Right common carotid artery plus branches (tissue), 1 donor: ENCODE measurements around the genes BMP10 and GKN2.

DNA sequence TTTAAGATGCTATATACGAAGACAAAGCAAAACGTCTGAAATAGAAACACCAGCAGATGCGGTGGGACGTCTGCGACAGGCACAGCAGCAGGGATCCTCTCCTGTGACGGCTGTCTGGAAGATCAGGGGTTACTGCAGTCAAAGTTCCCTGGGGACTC lies 2.3 kb downstream of the SPRED2 start:
- PRO-cap: no peak

- PRO-cap: no peak
Measured at GRCh38 chr2:65438420-65438947, 6.1 kb upstream of the SPRED2 start.

DNA sequence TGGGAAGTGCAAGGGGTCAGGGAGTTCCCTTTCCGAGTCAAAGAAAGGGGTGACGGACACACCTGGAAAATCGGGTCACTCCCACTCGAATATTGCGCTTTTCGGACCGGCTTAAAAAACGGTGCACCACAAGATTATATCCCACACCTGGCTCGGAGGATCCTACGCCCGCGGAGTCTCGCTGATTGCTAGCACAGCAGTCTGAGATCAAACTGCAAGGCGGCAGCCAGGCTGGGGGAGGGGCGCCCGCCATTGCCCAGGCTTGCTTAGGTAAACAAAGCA lies 43.7 kb upstream of the MEIS1 start:
- PRO-cap: no peak

- PRO-cap: no peak
Measured at GRCh38 chr2:66494646-66495151, 59.8 kb downstream of the MEIS1 start.

DNA sequence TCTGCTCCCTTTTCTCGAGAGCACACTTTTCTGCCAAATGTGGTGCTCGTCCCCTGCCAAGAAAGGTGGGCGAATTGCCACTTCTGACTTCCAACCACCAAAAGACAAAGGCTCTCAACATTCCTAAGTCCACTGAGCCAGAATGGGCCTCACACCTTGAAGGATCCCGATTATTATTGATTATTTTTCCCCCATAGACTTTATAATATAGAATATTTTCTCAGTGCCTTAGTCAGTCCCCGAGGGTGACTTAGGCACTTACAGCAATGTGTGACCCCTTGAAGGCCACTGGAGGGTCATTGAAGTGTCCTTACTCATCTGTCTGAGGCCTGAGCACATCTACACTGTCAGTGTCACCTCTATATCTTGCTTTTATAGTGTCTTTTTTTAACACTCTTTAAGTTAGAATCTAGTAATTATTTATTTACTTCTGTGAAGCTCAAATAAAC lies 98.2 kb downstream of the MEIS1 start:
- PRO-cap: no peak

DNA sequence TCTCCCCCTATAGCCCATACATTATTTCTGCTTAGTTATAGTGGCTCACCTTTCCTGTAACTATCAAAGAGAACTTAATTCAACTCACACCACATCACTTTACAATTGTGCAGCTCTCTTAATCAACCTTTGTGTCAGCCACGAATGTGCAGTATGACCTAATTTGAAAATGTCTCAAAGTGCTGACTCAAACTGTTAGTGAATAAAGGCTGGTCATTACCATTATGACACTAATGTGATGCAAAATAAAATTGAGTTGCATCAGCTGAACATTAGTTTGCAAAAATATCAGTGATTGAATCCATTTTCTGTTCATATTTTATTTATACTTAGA lies 251.8 kb downstream of the MEIS1 start:
- PRO-cap: unidirectional peak, minus-strand start at position 136 of the sequence

- PRO-cap: unidirectional peak, plus-strand start at chr2:67213410
Measured at GRCh38 chr2:67213215-67213865, 183.8 kb upstream of the ETAA1 start.

DNA sequence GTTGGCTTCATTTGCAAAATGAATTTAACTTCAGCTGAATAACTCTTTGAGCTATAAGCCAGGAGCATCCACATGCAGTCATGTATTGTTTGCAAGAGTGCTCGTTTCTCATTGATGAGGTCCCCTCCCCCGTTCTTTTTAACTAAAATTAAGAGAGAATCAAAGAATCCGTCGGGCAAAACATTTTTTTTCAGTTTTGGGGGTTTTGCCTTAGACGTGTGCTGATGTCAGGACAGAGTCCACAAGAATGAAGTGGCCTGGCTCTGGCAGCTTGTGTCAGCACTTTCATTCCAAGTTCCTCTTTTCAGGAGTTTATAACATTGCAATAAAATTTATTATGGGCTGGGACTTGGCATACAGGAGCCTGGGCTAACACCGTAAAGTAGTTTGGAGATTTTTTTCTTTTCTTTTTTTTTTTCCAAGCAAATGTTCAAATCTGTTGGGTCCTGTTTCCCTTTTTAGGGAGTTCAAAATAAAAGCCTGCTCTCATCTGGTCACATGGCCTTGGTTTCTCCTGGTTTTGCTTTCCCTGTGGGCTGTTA lies 80.2 kb downstream of the ETAA1 start:
- PRO-cap: no peak

DNA sequence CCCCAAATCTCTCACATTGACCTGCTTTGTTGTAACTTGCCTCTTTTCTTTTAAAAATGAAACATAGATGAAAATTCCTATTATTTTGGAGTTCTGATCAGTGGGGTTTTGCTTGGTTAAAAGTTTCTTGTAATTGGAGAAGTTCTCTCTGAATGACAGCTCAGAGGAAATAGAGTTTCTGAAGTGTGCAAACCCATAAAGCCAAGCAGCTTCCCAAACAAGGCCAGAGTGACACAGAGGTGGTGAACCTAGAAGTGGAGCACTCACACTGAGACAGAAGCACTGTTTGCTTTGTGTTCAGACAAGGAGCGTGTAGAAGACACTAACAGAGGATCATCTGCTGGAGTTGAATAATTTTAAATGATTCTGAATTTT lies 49.2 kb downstream of the FBXO48 start:
- PRO-cap: no peak

DNA sequence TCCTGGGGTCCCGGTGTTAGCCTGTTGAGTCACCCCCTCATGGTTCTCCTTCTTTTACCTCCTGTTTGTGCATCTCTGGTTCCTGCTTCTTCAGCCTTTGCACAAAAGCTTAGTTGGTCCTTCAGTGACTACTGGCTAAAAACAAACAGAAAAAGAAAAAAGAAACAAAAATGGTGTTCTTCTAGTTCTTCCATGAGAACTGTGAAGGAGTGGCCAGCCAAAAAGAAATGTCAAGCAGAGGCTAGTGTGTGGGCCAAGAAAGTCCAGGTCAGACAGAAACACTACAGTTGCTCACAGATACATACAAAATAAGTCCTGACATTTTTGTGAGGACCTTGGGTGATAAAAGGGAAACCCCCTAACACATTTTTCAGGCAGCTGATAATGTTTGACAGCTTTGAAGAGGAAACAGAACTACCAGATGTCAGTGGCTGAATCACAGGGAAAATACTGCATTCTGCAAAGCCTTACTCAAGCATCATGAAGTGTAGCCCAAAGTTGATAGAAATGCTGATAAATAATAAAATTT lies 28.0 kb downstream of the ARHGAP25 start:
- PRO-cap: no peak

DNA sequence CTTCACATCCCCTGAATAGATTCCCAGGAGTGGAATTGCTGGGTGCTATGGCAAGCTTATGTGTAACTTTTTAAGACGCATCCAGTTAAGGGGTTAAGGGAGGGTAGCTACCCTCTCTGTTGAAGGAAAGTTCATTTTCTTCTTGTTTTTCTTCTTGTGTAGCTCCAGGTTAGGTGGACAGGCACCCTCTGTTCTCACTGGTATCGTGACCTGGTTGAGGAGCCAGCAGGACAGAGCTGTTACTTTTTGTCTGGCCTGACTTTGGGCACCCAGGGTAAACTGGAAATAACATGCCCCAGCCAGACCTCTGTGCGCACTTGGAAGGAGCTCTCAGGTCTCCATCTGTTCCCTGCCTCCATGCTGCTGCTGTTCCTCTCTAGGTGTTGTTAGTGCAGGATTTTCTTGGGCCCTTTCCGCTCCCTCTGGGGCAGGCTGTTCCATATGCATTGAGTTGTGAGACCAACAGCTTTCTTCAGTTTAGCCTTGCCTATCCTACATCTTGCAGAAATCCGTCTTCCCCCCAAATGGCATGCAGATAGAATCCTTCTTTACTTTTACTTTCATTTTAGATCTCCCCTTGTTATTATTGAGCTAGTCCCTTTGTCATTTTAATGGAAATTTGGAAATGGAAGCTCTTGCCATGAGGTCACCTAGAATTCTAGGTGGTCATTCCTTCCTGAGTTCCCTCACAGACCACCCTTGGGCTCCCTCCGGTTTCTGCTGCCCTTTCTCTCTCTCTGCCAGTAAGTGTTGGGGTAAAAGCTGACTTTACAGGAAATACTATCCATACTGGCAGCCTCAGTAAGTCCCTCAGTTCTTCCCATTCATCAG lies 30.0 kb downstream of the ARHGAP25 start:
- PRO-cap: no peak

DNA sequence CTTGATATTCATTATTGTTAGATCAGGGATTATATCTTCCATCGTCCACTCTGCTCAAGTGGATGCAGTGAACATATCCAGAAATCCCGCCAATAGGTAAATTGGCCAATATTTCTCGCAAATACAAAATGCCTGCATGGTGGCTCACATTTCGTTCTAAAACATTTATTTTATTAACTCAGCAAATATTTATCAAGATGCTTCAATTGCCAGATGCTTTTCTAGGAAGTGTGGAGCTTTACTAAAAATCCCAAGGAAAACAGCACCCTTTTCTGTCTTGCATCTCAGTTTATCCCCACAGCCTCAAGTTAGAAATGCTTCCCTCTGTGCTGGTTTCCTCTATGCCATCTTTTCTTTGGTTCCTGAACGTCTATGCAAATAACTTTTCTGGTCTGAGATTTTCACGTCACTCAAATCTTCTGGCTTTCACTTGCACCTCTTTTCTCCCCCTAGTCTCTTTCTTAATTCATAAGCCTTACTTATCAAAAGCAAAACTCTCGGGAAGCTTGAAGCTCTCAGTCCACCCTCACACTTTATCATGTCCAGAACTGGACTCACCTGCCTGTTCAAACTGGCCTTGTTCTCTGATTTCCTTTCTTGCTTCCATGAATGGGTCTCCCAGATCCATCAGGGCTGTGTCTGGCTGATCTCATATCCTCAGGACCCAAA lies 33.8 kb downstream of the ARHGAP25 start:
- PRO-cap: no peak

DNA sequence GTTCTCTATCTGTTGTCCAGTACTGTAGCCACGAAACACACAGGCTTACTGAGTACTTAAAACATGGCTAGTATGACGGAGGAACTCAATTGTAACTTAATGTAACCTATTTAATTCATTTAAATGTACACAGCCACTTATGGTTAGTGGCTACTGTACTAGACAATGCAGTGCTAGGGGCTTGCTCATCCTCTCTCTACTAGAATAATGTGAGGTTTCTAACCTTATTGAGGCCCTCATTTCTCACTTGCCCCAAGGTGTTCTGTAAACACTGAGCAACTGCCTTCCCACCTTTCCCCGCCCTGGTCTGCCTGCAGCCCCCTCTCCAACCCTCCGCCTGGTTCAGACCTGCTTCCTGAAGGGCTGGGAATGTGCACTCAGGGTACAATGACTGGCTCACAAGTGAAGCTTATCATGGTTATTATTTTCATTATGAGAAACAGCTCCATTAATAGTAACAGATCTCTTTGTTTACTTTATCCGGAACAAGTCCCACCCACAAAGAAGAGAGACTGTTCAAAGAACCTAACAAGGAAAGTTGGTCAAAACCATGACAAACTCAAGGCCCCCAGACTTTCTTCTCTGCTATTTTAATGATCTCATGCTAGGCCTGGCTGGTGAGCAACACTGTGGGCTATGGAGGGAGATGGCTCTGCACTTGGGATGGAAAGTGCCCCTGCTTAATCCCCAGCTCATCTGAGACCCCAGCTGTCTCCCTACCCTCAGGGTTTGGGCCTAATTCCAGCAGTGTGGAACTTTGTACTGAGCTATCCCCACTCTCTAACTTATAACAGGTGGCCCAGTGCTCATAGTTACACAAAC lies 36.6 kb downstream of the ARHGAP25 start:
- PRO-cap: no peak

GRCh38 chr2:68822218-68822912 lies 48.8 kb downstream of the BMP10 start:
- PRO-cap: no peak

GRCh38 chr2:68831601-68832089 lies 39.6 kb downstream of the BMP10 start:
- PRO-cap: no peak

DNA sequence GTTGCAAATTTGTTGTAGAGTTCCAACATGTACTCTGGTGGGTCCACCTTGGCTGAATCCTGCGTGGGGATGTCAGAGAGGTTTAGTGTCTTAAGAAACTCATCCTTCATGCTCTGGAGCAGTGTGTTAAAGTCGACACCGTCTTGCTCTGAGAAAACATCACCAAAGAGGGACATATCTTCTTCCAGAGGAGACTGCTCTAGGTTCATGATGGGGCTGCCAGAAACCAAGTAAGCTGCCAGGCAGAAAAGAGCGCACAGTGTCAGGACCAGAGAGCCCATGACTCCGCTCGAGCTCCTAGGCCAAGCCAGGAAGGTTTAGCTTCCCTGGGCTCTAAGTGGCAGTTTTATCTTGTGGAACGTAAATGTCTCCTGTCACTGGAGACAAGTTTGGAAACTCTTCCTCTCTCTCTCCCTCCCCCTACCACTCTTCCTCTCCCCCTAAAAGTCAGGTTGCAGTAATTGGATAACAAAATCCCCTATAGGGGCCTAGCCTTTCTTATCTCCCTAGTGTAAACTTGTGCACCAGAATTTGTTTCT lies at the start of gene BMP10:
BMP10 (minus strand) TSS at position 320 of the 539 bp plus-strand sequence.
- PRO-cap: no peak

DNA sequence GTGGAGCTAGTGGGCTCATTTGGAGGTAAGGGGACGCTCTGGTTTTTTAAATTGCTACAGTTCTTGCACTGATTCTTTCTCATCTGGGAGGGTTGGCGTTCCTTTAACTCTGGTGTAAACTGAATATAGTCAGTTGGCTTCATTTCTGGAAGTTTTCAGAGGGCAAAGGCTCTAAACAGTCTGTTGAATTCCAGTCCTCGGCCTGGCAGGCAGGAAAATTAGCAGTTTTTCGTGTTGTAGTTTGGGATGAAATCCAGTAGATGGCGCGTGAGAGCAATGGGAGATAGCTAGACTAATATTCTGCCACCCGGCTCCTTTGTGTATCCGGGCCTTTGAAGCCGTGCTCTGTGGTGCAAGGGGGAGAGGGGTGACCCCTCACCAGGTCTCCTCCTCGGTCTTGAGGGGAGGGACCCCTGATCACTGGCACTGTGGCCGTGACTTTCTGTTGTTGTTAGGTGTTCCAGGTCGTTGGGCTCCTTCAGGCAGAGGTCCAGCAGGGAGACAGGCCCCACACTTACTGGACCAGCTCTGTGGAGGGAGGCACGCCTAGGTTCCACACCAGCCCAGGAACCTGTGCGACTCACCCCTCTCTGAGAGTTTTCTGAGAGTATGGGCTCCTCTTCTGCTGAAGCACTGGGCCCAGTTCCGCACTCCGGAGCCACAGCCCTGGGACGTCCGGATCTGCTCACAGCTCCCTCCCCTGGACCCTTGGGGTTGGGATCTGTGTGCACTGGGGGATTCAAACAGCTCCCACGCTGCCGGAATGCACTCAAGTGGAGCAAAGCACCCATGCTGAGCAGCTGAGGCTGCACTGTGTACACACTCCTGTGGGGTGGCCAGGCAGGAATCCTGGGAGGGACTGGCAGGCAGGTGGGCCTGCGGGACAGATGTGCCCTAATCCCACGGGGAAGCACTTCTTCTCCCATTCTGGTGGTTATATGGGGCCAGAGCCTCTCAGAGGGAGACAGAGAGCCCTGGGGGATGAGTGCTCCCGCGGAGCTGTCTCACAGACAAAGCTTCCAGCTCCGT lies 9.0 kb downstream of the GKN2 start:
- PRO-cap: no peak

DNA sequence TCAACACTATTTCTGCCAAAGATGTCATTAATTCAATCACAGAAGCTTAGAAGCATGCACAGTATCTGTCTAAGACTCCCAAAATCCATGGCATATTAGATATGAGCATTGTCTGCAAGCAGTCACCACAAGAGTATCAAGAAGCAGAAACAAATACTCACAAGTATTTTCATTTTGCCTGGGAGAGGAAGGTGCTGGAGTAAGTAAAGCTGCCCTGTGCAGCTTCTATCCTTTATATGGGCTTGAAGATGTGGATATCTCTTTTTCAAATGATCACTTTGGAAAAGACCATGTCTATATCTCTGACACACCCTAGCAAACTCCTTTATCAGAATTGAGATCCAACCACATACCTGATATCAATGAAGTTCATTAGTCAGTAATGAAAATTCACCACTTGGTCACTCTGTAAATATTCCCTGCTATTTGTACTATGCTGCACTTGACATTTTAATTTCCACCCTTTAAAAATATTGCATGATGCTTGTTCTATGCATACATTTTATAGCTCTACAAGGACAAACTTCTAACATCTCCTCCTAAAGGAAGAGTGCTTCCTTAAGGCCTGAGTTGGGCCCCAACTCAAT lies at the start of gene GKN2:
GKN2 (minus strand) TSS at position 205 of the 587 bp plus-strand sequence.
- PRO-cap: no peak

GRCh38 chr2:68988953-68989428 lies 14.6 kb downstream of the GKN1 start:
- PRO-cap: no peak

DNA sequence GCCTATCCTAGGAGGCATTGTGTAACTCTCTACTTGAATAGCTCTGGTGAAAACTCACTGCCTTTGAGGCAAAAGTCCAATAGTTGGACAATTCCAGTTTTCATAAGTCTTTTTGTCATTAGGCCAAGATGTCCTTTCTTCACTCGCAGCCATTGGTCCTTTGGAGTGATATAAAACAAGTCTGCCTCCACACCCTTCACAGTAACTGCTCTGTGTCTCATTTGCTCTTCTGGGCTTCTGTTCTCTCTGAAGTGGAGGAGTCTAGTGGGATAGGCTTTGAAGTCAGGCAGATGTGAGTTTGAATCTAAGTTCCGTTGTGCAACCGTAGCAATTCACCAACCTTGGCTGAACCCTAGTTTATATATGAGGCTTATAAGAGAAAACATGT lies 28.3 kb downstream of the ANTXR1 start:
- PRO-cap: no peak